ENCODE results near the genes WFS1 and MRFAP1L1.

DNA sequence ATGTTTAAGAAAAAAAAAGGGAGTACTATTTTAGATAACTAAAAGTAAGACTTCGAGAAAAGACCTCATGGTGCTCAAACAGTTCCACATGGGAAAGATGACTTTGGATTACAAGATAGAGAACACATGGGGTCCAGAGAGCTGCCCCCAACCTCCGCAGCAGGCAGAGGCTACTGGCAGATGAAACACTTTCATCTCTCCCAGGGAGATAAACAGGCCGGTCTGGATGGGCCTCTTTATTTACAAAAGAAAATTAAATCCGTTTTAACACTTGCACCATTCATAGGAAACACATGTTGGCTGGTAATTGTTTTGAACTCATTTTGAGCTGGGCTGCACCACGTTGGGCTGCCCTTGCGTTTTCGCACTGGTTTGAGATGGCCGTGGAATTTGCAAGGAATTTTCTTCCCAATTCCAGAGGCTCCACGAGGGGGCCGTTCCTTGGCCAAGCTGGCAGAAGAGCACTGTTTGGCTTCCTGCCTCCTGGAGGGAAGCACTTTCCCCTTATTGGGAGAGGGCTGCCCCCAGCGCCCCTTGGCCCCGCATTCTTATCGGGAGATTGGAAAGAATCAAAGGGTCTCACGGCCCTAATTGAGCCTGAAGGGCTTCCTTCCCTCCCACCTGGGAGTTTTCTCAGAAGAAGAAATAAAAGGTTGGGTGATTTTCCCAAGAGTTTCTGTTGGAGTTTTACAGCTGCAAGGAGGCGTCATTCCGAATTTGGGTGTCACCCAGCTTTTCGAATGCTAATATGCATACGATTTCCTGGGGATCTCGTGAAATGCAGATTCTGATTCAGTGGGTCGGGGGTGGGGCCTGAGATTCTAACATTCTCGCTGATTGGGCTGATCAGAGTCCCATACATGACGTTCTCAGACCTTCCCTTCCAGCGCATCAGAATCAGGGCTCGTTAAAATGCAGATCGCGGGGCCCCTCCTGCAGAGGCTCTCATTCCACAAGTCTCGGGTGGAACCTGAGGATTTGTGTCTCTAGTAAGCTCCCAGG is 125.5 kb upstream of the STX18 start:
- PRO-cap, result no peak
- RRBS, result no CpG with 5 or more reads among the region's 27 CpGs

DNA sequence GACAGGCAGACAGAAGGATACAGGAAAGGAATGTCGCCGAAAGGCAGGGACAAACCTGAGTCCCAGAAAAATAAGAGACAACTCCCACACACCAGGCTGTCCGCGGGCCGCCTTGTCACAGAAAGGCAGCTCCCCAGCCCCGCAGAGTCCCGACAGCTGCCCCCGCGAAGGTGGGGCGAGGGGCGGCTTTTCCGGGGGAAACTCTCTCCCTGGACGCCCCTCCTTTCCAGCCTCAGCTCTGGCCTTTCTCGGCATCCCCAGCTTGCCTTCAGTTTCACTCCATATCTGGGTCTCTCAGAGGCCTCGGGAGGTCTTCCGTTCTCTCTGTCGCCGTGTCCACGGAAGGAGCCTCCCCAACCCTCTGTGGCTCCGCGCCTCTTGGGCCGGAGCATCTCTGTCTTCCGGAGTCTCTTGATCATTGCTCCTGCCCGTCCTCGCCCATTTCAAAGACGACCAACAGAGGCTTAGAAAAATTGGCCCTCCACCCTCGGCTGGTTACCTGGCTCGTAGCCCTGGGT is 6.1 kb upstream of the MSX1 start:
- PRO-cap, result no peak
- RRBS, result 0% methylated on average over 5 of the region's 28 CpGs

DNA sequence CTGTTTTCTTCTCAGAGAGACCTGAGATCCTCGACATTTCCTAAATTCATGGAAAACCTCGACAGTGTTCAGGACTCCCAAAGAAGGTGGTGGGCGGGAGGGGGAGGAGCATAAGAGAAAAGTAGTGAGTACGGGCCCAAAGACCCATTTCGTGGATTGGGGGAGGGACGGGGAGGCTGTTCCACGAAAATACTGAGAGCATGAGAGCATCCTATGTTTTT is 5.7 kb upstream of the MSX1 start:
- PRO-cap, result no peak
- RRBS, result no CpG with 5 or more reads among the region's 7 CpGs

GRCh38 chr4:5568384-5568849 is 139.9 kb downstream of the EVC2 start:
- PRO-cap, result no peak
- RRBS, result no CpG with 5 or more reads among the region's 22 CpGs

- PRO-cap, result no peak
- RRBS, result no CpG with 5 or more reads among the region's 8 CpGs
These were observed 93.1 kb downstream of the EVC2 start for GRCh38 chr4:5615123-5615800.

DNA sequence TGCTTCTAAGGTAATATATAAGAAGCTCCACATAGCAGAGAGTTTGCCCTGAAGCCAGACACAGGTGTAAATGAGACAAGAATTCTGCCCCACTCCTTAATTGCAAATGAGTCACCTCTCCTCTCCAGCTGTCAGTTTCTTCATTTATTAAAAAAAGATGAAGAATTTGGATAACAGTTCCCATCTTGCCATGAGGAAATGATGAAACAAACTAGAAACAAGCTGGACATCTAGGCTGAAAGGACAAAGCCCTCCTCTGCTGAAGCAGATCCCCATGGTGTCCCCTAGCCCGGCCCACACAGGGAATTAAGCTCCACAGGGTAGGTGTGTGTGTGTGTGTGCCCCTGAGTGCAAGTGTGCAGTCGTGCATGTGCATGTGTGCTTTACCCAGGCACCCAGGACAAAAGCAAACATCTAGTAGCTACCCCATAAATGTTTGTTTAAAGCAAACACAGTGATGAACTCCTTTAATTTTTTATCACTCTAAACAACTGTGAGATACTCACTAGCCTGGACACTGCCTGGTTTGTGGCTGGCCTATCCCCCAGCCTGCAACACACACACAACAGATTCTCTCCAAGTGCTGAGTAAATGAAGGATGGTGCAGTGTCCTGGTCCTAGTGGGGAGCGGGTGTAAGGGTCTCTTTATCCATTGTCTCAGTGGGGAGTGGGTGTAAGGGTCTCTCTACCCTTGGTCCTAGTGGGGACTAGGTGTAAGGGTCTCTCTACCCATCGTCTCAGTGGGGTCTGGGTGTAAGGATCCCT is 853 bp upstream of the EVC start:
- PRO-cap, result no peak
- RRBS, result no CpG with 5 or more reads among the region's 4 CpGs

GRCh38 chr4:6269370-6270168 is at the start of gene WFS1:
Gene WFS1, plus strand, starts transcription at chr4:6269850.
- PRO-cap, result bidirectional peak, plus-strand start at chr4:6269899, minus-strand start at chr4:6269584
- RRBS, result 2% methylated on average over 52 of the region's 77 CpGs

- PRO-cap, result no peak
- RRBS, result no CpG with 5 or more reads among the region's 7 CpGs
These were observed 25.6 kb upstream of the MRFAP1 start for GRCh38 chr4:6614895-6615200.

GRCh38 chr4:6674222-6674783 is 428 bp downstream of the ENSG00000170846 start:
- PRO-cap, result no peak
- RRBS, result 2% methylated on average over 14 of the region's 65 CpGs

- PRO-cap, result no peak
- RRBS, result 39% methylated on average over 2 of the region's 13 CpGs
These were observed 2.8 kb downstream of the S100P start for GRCh38 chr4:6696262-6697110.

- PRO-cap, result bidirectional peak, plus-strand start at chr4:6709971, minus-strand start at chr4:6709842
- RRBS, result 2% methylated on average over 13 of the region's 81 CpGs
These were observed at the start of gene MRFAP1L1 for GRCh38 chr4:6709032-6710206. Gene MRFAP1L1, minus strand, starts transcription at chr4:6709865.

- PRO-cap, result no peak
- RRBS, result no CpG with 5 or more reads among the region's 1 CpG
These were observed 27.3 kb upstream of the KIAA0232 start for GRCh38 chr4:6755353-6755542.

DNA sequence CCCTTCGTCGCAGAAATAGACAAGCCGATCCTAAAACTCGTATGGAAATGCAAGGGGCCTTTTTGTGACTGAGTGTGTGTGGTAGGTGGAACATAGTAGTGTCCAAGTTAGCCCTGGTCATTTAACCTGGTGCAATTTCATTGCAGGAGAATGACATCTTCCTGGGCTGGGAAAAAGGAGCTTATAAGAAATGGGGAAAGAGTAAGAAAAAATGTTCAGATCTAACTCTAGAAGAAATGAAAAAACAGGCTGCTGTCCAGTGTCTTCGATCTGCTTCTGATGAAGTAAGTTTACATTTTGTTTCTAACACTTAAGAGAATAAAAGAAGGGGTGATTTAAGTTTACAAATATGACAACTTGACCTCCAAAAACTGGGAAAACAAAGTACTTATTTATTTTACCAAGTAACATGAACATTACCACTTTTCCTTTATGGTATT is 59.4 kb downstream of the KIAA0232 start:
- PRO-cap, result no peak
- RRBS, result no CpG with 5 or more reads among the region's 5 CpGs

GRCh38 chr4:6856137-6856405 is 53.6 kb upstream of the TBC1D14 start:
- PRO-cap, result no peak
- RRBS, result no CpG with 5 or more reads among the region's 3 CpGs

GRCh38 chr4:6880470-6880927 is 29.1 kb upstream of the TBC1D14 start:
- PRO-cap, result no peak
- RRBS, result no CpG with 5 or more reads among the region's 7 CpGs

DNA sequence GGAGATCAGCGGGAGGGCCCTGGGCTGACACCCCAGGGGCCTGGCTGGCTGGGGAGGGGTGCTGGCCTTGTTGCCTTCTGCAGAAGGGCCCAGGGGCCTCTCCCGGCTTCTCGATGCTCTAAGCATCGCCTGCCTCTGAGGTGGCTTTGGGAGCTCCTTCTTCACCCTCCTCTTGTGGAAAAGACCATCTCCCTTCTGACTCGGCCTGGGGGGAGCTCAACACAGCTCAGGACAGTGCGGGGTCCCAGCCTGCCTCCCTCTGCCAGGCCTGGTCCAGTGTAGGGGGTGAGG is 55.3 kb upstream of the PSAPL1 start:
- PRO-cap, result unidirectional peak, minus-strand start at position 167 of the sequence
- RRBS, result no CpG with 5 or more reads among the region's 6 CpGs

DNA sequence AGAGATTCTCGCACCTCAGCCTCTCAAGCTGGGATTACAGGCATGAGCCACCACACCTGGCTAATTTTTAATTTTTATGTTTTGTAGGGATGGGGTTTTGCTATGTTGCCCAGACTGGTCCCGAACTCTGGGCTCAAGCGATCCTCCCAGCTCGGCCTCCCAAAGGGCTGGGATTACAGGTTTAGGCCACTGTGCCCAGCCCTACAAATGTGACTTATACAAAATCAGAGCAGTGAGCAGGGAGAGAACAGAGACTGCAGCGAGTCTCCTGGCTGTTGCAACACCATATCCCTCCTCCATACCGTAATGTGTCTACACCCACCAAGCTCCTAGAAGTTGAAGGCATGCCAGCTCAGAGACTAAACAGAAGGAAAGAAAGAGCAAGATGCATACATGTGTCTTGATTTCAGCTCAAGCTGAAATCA is 34.8 kb downstream of the AFAP1 start:
- PRO-cap, result no peak
- RRBS, result no CpG with 5 or more reads among the region's 6 CpGs

GRCh38 chr4:7964775-7965711 is 25.4 kb upstream of the AFAP1 start:
- PRO-cap, result no peak
- RRBS, result 70% methylated on average over 4 of the region's 30 CpGs

DNA sequence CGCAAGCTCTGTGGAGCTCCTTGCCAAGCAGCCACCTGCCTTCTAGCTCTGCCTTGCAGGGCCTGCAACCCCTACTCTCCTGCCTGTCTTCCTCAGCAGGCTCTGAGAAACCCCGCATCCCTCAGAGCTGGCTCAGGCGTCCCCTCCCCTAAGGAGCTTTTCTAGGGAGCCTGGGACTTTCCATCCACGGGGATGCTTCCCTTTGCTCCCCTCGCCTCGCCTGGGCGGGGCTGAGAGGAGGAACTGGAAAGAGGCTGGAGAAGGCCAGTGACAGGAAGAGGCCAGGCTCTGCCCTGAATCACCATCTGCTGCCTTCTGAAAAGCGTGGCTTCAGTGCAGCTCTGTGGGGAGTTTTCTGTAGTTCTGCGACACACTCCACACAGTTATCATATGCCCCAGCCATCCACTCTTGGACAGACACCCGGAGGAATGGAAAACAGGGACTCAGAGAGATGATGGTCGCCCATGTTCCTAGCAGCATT is 28.3 kb upstream of the AFAP1 start:
- PRO-cap, result no peak
- RRBS, result no CpG with 5 or more reads among the region's 11 CpGs

GRCh38 chr4:7983150-7983837 is 43.6 kb upstream of the AFAP1 start:
- PRO-cap, result no peak
- RRBS, result 91% methylated on average over 2 of the region's 30 CpGs